Measurements from ENCODE around the genes ZNF71, ZNF549, ZIK1, ZNF211, ZNF552, ZNF256, ZNF606 and ZNF329.

- PRO-cap: bidirectional peak, plus-strand start at chr19:56595313, minus-strand start at chr19:56595143
- RAMPAGE, long total RNA, 4 experiments: start-site peak on the plus strand in 3 of 4 experiments, at chr19:56595262-56595310 at its widest, 22 to 101 reads per replicate
These were observed at the start of gene ZNF71 for GRCh38 chr19:56594810-56595772. Gene ZNF71 (plus strand): TSS chr19:56595302.

DNA sequence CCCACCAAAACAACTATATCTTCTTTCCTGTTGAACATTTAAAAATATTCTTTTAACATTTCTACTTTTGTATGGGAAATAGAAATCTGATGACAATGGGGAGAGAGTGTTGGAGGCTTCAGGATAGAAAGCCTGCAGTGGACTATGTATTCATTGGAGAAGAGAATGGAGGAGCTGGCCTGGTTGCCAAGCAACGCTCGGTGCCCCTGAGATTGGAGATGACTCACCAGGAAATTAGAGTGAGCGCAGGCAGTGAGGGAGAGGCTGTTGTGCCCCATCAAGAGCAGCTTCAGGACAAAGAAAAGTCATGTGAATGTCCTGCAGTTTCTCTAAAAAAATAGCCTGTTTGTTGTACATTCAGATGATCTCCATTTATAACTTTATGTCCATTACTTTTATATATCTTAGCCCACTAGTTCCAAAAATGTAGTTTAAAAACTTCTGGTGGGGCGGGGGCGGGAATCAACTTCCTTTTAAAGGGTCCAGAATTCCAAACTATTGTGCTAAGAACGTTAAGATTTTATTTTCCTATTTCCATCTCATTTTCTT is 48.8 kb upstream of the ZNF835 start:
- PRO-cap: no peak
- RAMPAGE, long total RNA, 4 experiments: no peak in any of the 4 experiments

DNA sequence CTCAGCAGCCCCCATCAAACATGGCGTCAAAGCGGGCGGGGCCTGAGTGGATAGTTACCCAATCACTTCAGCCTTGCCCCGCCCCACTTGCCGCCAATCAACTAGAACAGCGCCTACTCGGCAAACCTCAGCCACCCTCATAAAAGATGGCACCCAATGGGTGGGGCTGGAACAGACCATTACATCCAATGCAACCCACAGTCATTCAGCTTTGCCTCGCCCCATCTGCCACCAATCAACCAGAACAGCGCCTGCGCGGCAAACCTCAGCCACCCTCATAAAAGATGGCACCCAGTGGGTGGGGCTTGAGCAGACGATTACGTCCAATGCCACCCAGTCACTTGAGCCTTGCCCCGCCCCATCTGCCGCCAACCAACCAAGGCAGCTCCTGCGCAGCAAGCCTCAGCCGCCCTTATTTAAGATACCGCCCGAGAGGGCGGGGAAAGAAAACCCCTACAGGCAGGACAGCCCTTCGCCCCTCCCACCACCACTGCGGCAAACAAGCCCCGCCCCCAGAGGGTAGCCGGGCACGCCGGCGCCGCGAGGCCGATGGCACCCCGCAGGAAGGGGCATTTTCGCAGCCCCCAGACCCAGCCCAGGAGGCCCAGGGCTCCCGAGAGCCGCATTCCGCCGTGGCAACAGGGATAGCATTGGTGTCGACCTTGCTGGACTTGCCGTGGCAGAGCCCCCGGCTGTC is 853 bp downstream of the PEG3 start:
- PRO-cap: no peak
- RAMPAGE, long total RNA, 4 experiments: no peak in any of the 4 experiments

GRCh38 chr19:56919516-56920448 is 79.3 kb upstream of the PEG3 start:
- PRO-cap: no peak
- RAMPAGE, long total RNA, 4 experiments: no peak in any of the 4 experiments

GRCh38 chr19:57002155-57002624 is 117.6 kb upstream of the USP29 start:
- PRO-cap: no peak
- RAMPAGE, long total RNA, 4 experiments: no peak in any of the 4 experiments

DNA sequence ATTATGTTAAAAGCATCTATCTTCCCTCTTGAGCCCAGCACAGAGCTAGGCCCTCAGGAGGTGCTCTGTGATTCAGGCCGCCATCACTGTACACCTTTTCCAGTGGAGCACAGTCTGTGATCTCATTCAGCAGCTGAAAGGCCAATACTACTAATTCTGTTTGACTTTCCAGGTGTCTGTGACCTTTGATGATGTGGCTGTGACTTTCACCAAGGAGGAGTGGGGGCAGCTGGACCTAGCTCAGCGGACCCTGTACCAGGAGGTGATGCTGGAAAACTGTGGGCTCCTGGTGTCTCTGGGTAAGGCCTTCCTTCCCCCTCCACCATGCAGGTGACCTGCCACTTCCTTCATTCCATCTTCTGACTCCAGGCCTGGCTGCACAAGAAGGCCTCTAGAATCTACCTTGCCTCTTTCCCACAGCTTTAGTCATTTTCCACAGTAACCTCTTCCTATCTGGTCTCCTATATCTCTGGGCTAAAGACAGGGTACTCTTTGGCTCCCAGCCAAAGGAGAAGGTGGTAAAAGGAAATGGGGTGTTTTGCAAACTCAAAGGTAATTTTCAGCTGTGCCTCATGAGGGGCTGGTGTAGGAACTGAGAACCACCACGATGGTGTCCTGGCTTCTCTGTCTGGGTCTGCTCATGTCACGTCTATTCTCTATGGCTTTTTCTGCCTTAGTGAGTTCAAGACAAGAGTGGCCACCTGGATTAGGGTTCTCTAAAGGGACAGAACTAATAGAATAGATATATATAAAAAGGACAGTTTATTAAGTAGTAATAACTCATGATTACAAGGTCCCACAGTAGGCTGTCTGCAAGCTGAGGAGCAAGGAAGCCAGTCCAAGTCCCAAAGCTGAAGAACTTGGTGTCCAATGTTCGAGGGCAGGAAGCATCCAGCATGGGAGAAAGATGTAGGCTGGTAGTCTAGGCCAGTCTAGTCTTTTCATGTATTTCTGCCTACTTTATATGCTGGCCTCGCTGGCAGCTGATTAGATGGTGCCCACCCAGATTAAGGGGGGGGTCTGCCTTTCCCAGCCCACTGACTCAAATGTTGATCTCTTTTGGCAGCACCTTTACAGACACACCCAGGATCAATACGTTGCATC is 2.8 kb downstream of the ZNF264 start:
- PRO-cap: no peak
- RAMPAGE, long total RNA, 4 experiments: start-site peak on the plus strand in 2 of 4 experiments, centred at positions 133 to 238 of the sequence, 16 to 22 reads per replicate

DNA sequence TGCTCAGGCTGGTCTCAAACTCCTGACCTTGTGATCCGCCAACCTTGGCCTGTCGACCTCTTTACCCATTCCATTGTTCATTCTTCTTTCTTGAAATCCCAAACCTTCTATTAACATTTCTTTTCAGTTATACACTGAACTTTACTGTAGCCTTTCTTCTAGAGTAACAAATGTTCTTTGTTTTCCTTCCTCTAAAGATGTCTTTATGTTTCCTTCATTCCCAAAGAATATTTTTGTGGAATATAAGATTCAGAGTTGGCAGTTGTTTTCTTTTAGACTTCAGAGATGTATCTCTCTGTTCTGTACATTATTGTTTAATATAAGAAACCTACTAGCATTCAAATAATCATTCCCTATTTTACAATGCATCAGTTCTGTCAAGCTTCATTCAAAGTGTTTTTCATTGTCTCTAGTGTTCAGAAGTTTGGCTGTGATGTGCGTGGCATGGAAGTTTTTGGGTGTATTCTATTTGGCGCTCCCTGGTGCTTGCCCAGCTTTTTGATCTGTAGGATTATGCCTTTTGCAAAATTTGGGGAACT is 12.8 kb upstream of the AURKC start:
- PRO-cap: no peak
- RAMPAGE, long total RNA, 4 experiments: no peak in any of the 4 experiments

- PRO-cap: no peak
- RAMPAGE, long total RNA, 4 experiments: no peak in any of the 4 experiments
These were observed 4.0 kb downstream of the ZNF460 start for GRCh38 chr19:57284118-57284871.

- PRO-cap: no peak
- RAMPAGE, long total RNA, 4 experiments: no peak in any of the 4 experiments
These were observed 12.8 kb downstream of the ZNF460 start for GRCh38 chr19:57292796-57293843.

GRCh38 chr19:57390195-57391039 is 763 bp downstream of the ZNF548 start:
- PRO-cap: no peak
- RAMPAGE, long total RNA, 4 experiments: start-site peak on the plus strand in 1 of 4 experiments, at chr19:57390615-57390789 at its widest, 6 reads per replicate

DNA sequence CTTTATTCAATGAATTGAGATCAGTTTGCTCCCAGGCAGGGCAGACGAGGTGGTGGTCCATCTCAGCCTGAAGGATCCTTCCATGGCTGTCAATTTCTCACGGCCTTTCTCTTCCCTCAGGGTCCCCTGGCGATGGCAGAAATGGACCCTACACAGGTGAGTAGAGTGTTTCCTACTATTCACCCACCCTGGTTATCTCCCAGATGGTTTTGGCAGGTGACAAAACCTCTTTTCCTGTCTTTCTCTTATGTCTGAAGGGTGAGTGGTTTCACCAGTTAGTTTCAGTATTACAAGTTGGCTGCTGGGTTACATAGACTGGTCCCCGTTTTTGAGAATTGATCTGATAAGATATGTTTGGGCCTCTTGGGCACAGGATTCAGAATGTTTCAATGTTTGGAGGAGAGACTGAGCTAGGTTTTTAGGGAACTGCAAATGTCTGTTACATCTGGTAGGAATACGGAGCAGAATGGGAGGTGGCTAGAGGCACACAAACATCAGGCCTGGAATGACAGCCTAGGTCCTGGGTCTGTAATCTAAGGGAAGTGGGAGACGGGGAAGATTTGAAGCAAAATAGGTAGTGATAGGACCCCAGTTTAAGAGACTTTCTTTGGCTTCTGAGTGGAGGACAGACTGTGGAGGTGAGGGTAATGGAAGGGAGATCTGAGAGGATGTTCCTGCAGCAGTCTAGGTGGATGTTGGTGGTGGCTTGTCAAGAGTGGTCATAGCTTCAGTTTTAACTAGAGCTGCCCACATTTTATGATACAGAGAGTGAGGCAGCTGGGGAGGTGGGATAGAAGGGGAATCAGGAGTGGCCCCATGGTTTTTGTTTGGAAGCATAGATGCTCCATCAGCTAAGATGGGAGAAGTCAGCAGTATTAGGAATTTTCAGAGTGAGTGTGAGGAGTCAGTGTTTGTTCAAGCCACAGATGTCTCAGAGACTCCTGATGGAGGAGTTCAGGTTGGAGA is 4.7 kb downstream of the ZNF548 start:
- PRO-cap: no peak
- RAMPAGE, long total RNA, 4 experiments: no peak in any of the 4 experiments

DNA sequence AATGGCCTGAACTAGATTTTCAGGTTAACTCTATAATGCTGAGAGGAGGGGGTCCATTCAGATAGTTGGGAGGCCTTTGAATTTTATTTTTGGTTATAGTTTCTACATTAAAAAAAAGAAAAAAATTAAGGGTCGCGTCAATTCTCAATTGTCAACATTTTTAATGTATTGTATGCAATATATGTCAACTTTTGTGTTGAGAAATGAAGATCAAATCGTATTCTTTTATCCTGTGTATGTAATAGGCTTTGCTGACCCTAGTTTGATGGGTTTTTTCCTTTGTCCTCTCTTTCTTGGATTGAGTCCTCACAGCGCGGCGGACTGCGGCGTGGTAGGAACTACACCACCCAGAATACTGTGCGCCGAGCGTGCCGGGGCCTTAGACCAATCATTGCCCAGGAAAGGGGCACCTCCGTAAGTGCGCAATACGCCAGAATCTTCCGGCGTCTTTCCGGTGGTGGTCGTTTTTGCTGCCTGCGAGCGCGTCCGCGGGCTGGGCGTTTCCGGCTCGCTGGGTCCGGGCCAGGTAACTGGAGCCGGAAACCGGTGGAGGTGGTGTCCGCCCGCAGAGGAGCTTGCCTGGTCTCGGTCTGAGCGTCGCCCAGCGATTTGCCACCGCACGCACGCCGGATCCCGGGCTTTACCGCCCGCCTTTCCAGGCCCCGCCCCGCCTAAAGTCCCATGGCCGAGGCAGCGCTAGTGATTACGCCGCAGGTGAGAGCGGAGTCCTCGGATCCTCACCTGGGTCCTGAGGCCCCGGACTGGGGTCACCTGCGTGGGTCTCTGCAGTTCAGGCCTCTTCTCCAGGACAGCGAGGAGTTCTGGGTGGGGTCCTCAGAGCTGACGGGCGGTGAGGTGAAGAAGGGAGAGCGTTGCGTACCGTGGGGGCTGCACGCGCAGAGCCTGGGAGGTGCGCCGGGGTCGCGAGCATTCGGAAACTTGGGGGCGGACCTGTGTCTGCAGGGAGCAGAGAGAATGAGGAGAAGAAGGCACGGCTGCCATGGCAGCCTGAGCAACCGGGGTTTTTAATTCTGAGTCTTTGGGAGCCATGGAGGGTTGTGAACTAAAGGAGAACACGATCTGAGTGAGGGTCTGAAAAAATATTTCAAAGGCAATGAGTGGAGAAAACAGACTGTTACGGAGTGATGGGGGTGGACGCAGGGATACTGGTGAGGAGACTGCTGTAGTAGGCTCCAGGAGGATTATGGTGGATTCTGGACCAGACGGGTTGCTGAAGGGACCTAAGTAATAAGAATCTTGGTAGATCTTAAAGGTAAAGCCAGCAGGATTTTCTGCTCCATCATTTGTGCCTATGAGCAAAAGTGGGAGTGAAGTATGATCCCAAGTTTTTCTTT is at the start of gene ZNF549:
Gene ZNF549, plus strand, starts transcription at position 464 of the 1,355 bp plus-strand sequence.
- PRO-cap: unidirectional peak, plus-strand start at position 464 of the sequence
- RAMPAGE, long total RNA, 4 experiments: start-site peak on the plus strand in 2 of 4 experiments, centred at positions 513 to 519 of the sequence, 18 to 26 reads per replicate

DNA sequence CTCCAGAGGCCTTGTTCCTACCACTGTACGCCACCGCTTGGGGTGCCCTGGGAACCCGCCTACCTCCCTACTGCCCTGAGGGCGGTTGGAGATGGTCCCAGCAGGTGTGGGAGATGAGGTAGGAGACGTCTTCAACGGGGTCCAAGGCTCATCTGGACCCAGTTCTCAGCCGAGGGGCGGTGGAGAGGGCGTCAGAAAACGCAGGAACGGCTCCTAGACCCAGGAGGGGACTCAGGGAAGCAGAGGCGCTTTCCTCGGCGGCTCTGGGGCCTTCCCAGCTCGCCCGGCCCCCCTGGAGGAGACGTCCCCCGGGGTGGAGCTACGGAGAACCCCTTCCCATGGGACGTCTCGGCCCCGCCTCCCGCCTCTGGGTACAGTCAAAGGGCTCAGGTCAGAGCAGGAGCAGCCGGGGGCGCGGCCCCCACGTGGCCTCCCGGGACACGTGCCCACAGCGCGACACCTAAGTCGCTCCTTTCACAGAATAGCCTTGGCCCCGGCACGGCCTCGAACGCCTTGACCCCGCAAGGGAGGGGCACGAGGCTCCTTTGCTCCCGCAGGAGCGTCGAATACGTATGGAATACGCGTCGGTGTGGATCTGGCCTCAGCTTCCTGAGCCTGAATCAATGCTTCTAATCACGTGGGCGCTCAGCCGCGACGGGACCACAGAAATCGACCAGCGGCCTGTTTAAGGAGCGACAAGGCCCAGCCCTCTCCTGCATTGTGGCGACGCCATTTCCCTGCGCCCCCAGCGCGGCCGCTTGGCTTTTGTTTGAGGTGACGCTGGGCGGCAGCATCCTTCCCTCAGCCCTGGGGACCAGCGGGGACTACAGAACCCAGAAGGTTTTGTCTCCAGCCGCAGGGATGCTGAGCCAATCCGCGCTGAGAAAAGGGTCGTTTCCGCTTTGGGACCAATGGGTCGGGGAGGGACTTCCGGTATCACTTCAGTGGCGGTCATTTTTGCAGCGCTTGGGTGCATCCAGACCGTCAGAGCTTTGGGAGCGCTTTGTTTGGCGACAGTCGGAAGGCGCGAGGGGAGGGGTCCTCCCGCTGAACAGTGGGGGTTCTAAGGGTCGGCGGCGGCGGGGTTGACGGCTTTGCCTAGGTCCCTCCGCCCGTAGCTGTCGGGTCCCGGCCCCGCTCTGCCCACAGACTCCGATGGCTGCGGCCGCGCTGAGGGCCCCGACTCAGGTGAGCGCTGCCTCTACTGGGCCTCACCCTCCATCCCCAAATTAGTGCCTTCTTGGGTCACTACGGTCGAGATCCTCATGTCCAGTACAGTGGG is at the start of gene ZIK1:
Gene ZIK1, plus strand, starts transcription at position 944 of the 1,282 bp plus-strand sequence.
- PRO-cap: bidirectional peak, plus-strand start at position 944 of the sequence, minus-strand start at position 739 of the sequence
- RAMPAGE, long total RNA, 4 experiments: start-site peak on the plus strand in 2 of 4 experiments, centred at positions 942 to 950 of the sequence, 9 to 12 reads per replicate

- PRO-cap: no peak
- RAMPAGE, long total RNA, 4 experiments: start-site peak on the plus strand in 3 of 4 experiments, at chr19:57633153-57633421 at its widest, 18 to 152 reads per replicate
These were observed at the start of gene ZNF211 for GRCh38 chr19:57632953-57633542. Gene ZNF211 (plus strand): TSS chr19:57633168.

DNA sequence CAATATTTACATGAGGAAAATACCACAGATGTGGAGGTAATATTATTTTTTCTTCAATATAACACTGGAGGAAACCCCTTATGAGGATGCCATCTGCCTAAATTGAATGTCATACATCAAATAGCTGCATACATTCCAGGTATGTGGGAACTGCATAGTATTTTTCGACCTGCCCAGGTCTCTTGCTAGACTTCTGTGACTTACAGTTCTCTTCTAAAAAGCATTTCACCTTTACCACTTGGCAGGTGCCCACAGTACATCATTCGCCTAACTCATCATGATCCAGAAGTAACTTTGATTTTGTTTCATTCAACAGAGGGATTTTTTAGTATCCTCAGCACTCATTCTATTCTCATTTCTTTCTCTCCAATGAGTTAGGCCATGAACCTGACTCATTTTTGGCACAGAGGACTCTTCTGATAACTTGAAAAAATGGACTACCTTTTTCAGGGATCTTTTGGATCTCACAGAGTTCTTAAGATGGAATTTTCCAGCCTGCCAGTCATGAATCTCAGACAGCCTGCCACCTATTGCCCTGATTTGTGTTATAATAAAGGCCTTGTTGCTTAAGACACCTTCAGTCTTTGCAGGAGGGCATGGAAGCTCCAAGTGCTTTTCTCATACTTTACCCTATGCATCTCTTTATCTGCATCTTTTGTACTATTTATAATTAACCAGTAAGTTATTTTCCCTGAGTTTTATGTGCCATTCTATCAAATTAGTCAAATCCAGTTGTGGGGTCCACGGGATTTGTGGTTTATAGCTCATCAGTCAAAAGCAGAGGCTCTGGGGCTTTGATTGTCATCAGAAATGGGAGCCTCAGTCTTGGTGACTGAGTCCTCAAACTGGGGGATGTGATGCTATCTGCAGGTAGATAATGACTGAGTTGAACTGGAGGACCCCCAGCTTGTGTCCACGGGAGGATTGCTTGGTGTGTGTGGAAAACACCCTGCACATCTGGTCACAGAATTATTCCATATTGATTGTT is 10.8 kb downstream of the ZNF586 start:
- PRO-cap: no peak
- RAMPAGE, long total RNA, 4 experiments: no peak in any of the 4 experiments

- PRO-cap: bidirectional peak, plus-strand start at chr19:57815050, minus-strand start at chr19:57814888
- RAMPAGE, long total RNA, 4 experiments: start-site peak on the minus strand in 4 of 4 experiments, at chr19:57814877-57814923 at its widest, 12 to 149 reads per replicate
These were observed at the start of gene ZNF552 for GRCh38 chr19:57814357-57815112. Gene ZNF552 (minus strand): TSS chr19:57814913.

DNA sequence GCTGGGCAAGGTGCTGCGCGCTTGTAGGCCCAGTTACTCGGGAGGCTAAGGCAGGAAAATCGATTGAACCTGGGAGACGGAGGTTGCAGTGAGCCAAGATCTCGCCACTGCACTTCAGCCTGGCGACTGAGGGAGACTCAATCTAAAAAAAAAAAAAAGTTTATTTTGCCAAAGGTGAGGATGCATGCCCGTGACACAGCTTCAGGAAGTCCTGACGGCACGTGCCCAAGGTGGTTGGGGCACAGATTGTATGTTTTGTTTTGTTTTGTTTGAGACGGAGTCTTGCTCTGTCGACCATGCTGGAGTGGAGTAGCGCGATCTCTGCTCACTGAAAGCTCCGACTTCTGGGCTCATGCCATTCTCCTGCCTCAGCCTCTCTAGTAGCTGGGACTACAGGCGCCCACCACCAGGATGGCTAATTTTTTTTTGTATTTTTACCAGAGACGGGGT is 3.2 kb upstream of the ZNF552 start:
- PRO-cap: unidirectional peak, plus-strand start at position 298 of the sequence
- RAMPAGE, long total RNA, 4 experiments: no peak in any of the 4 experiments

DNA sequence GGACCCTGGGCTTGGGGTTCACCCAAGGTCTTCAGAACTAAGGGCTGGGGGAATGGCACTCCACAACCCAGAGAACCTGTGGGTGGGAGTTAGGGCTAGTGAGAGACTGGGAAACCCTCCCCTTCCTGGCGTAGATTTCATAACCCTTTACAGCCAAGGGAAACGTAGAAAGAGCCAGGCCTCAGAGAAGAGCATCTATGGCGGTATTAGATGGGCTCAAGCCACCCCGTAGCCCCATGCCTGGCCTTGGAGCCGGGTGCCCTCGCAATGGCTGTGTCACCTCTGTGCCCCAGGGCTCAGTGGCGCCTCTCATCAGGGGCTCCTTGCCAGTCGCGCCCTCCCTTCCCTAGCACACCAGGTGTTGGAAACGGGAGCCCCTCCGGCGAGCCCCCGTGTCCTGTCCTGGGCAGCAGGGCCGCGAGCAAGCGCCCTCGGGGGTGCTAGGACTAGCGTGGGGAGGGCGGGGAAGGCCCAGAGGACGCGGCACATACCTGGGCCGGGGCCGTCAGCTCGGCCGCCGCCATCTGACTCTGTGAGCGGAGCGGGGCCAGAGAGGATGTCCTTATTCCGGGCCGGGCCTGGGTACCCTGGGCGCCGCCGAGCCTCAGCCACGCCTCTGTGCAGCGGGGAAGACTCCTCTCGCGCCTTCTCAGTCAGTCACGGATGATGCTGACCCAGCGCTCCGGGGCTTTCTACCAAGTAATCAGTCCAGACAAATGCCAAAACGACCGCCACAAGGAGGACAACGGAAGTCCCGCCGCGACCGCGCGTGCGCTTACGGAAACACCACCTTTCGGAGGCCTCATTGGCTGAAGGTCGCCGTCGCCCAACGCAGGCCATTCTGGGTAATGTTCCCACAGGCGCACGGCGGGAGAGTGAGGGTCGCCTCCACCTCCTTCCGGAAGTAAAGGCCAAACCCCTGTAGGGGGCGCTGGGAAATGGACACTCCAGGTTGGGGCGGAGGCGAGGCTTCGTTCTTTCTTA is at the start of gene ZNF256:
Gene ZNF256, minus strand, starts transcription at position 756 of the 984 bp plus-strand sequence.
- PRO-cap: no peak
- RAMPAGE, long total RNA, 4 experiments: start-site peak on the minus strand in 3 of 4 experiments, centred at positions 740 to 752 of the sequence, 22 to 51 reads per replicate

DNA sequence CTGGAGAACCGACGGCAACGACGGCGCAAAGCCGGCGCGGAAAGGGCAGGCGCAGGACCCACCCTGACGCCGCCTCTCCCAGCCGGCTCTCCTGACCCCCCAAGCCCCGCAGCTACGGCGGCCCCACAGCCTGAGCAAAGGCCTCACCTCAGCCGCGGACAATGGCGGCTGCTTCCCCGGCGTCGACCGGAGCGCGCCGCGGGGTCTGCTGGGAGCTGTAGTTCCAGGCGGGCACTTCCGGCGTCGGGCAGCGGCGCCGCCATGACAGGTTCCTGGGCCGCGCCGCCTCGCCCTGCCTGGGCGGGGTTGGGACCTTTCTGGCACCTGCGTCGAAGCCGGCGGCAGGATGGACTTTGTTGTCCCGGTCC is at the start of gene ZNF606:
Gene ZNF606, minus strand, starts transcription at position 188 of the 368 bp plus-strand sequence.
- PRO-cap: bidirectional peak, plus-strand start at position 234 of the sequence, minus-strand start at position 163 of the sequence
- RAMPAGE, long total RNA, 4 experiments: start-site peak on the plus strand in 4 of 4 experiments, centred at positions 258 to 316 of the sequence, 16 to 34 reads per replicate; start-site peak on the minus strand in 2 of 4 experiments, centred at positions 168 to 177 of the sequence, 25 to 27 reads per replicate

DNA sequence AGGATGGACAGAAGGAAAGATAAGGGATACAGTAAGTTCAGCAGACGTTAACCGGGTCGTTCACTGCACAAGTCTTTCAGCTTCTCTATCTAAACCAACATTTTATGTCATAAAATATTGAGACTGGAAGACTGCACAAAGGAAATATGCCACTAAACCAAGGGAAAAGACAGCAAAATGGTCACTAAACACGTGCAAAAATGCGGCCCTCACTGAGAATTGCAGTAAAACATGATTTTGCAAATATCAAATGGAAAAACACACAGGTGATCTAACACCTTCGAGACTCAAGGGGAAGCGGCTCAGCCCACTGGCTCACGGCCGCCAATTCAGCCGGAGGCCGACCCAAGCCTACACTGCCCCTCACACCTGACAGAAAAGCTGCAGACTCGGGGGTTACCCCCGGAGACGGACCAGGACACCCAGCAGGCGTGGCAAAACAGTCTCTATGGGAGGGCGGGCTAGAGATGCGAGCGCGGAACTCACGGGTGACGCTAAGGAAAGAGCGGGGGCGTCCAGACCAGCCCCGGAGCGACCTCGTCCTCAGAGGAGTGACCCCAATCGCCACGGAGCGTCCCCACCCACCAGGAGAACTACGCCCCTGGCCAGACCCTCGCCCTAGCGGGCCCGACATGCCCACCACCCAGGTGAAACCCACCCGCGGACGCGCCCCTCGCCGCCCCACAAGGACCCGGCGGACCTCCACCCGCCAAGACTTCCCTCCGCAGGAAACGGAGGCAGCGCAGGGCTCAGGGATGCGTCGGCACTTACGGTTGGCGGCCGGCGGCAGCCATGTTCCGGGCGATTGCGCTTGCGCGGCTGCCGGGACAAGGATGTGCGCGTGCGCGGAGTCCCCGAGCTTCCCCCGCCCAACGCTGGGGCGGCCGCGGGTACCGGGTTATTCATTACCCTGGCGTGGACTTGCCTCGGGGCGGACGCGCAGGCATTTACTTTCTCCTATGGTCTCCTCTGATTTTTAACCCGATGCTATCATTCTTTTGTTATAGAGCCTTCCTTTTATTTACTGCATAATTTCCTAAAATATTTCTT is at the start of gene ZNF329:
Gene ZNF329, minus strand, starts transcription at position 809 of the 1,050 bp plus-strand sequence.
- PRO-cap: no peak
- RAMPAGE, long total RNA, 4 experiments: start-site peak on the minus strand in 2 of 4 experiments, centred at positions 801 to 803 of the sequence, 10 to 36 reads per replicate